Smooth muscle cell (in vitro differentiated cells): Measurements from ENCODE around the gene SPOPL.

DNA sequence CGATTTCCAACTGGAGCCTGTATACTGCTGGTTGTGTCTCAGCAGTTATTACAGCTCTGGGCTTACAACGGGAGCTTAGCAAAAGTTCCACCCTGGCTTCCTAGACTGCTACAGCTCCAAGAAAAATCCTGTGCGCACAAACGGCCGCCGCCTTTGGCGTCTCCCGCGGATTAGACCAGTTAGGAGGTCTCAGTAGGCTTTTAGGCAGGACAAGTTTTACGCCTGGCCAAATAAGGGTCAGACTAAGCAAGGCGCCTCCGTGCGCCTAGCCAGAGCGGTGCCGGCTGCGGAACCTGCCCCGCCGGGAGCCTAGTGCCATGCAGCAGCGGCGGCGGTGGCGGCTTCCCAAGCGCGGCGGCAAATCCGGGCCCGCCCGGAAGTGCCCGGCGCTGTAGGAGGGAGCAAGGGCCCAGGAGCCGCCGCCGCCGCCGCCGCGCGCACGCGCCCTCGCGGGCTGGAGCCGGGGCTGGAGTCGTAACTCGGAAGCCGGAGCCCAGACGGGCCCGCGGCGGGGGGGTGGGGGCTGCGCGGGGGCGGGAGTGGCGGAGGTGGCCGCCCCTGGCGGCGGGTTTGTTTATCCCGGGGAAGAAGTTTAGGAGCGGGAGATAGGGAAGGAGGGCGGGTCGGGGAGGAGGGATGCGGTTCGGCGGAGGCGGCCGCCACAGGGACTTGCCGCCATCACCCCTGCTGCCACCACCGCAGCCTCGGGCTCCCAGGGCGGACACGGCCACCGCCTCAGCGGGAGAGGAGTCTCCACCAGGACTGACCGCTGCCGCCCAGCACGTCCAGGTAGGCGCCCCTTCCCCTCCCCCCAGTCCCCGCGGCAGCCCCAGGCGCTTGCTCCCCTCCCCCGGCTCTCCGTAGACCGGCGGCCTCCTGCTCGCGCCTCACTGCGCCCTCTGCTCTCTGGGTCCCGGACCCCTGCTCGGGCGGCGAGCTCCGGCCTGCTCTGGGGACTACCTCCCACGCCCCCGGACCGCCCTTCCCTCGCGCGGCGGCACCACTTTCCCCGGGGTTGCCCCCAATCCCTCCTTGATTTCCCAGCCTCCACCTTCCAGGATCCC, at the start of gene SPOPL:
Gene SPOPL, plus strand, starts transcription at position 440 of the 1,064 bp plus-strand sequence.
- RAMPAGE, long total RNA, result start-site peak on the plus strand centred at position 638 of the sequence, 75 bp wide, 97 and 61 reads in 2 replicates

DNA sequence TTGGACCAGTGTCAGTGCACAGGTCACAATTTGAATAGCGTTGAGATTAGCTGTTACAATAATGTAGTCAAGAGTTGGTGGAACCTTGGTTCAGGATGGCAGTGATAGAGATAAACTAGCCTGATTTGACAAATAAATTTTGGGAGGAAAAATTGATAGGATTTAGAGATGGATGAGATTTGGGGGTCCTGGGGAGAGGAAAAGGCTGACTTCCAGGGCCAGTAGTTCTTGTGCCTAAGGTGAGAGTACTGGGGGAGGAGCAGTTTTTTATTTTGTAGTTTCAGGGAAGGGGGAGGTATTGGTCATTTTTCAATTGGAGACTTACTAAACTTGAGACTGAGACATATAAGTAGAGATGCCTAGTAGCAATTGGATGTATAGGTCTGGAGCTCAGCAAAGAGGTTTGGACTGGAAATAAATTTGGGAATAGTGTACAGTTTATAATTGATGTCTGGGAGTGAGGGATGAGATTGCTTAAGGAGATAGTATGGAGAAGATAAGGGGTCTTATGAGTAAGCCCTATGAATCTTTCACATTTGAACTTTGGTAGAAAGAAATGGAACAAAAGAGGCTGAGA, 4.9 kb downstream of the SPOPL start:
- RAMPAGE, long total RNA, result no peak

- RAMPAGE, long total RNA, result no peak
These were observed 197.5 kb upstream of the LRP1B start for GRCh38 chr2:142328220-142328777.

DNA sequence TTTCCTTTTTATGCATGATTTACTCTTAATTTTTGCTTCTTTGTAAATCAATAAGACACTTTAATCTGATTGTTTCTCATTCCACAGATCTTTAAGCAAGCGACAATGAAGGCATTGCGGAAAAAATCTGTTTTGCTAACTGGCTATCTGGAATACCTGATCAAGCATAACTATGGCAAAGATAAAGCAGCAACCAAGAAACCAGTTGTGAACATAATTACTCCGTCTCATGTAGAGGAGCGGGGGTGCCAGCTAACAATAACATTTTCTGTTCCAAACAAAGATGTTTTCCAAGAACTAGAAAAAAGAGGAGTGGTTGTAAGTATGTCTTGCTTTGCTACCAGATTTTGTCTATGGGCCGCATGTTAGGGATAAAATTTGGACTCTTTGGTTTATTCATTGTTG, 88.9 kb upstream of the ARHGAP15 start:
- RAMPAGE, long total RNA, result no peak

DNA sequence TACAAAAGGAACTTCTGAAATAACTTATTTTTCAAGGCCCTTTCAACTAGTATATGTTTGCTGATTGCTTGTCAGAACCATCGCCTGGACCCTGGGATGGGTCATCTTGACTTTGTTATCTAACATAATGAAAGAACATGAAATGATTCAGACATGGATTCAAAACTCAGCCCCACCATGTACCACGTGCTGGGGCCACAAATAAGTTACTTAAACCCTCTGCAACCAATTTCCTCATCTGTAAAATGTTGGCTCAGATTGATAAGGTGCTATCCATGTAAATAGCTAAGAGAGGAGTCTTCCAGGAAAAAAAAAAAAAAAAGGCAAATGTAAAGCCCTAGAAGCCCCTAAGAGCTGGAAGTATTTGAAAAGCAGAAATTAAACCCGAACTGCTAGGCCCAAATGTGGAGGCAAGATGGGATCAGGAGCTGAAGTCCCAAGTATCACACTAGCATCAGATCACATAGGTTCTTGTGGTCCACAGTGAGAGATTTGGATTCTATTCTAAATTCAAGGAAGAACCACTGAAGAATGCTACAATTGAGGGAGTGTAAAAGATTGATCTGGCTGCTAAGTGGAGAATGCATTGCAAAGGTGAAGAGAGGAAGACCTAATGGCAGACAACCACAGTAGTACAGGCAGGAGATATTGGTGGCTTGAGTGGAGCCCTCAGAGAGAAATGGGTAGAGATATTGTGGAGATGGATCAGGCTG, 574.6 kb downstream of the ARHGAP15 start:
- RAMPAGE, long total RNA, result no peak

GRCh38 chr2:143793657-143793929, 538.7 kb downstream of the GTDC1 start:
- RAMPAGE, long total RNA, result no peak

GRCh38 chr2:143942651-143942983, 389.7 kb downstream of the GTDC1 start:
- RAMPAGE, long total RNA, result no peak

DNA sequence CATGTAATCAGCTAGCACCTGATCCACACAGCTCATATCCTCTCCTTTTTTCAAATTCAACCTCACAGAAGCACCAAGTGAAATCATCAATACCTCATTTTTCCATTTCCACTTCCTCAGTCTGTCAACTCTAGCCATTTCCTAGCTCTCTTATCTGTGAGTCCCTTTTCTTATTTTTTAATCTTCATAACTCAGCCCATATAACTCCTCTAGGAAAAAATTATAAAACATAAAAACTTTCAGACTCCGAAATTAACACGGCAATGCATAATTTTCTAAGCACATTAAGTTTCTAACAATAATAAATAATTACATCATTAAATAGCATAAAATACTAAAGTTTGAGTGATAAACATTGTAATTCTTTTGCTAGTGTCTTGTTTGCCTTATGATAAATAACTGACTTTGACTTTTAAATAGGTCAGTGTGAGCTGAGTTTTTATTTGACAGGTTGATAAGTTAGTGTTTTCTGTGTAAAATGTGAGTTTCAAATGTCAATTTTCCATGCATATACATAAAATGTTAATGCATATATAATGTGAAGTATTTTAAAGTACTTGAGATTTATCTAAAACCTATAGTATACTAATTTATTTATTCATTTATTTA, 215.0 kb downstream of the GTDC1 start:
- RAMPAGE, long total RNA, result no peak

- RAMPAGE, long total RNA, result no peak
These were observed 7.8 kb downstream of the GTDC1 start for GRCh38 chr2:144324429-144325078.

DNA sequence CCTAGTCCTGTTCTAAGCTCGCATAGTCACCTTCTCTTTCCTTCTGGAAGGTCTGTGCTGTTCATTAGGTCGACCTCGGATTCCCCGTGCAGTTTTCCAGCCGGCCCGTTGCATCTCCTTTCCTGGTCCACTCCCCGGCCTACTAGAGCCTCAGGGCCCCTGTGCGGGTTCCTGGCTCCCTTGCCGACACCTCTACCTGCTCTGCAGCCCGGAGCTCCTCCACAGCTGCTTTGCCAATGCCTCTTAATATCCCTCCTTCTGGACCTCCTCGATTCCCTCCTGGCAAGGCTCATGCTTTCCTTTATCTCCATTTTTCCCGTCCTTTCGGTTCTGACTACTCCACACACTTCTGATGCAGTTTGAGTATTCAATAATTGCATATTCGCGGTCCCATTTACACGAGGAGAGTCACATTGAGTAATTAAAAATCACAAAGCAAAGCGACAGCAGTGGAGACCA, 565 bp upstream of the GTDC1 start:
- RAMPAGE, long total RNA, result no peak

DNA sequence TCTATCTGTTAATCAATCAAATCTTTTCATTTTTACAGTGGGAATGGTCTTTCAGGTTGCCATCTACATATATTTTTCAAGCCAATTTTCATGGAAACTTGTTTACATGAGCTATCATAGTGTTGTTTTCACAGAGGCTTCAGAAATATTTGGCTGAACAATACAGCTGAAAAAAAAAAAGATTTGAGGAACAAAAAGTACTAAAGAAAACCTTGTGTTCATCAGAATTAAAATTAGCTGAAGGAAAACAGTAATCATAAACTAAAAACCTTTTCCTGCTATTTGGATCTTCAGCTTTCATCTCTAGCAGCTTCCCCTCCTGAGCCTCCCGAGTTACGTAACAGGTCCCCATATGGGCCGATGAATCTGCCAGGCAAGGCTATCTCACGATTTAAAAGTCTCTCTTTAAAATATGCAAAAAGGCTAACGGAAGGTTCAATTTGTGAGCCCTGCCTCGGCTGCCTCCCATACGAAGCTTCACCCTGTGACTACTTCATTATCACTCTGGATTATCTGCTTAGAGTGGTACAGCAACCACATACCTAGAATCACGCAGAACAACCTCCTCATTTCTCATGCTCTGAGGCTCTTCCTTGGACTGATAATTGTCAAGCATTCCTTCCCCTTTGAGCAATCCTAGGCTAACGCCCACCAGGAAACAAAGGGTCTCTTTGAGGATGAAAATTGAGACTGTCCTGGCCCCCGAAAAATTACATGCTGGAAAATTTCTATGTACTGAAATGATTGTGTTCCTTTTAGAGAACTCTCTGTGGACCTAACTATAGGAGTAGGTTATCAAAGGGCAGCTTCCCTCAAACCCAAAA, 40.1 kb upstream of the GTDC1 start:
- RAMPAGE, long total RNA, result no peak

DNA sequence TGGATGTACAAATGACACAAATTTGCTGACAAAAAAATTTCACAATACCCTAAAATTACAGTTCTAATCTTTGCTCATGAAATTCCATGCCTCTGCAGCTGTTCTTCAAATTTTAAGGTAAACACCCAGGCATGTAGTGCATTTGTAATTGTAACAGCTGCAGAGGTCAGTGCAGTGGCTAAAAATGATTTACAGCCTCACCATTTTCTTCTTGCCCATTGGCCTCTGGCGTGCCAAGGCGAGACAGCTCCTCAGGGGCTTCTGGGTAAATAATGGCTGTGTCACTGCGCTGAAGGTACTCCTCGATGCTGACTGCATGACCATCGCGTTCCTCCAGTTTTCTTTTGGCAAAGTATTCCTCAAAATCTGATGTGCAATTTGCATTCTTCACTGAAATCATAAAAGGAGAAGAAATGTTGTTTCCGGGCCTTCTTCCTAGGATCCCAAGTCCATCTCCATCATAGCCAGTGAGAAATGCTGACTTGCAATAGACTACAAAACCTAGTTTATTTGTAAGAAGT, 72.4 kb upstream of the GTDC1 start:
- RAMPAGE, long total RNA, result no peak

- RAMPAGE, long total RNA, result no peak
These were observed 92.4 kb upstream of the GTDC1 start for GRCh38 chr2:144424346-144425566.

- RAMPAGE, long total RNA, result no peak
These were observed 64.0 kb downstream of the ZEB2 start for GRCh38 chr2:144455804-144456490.

DNA sequence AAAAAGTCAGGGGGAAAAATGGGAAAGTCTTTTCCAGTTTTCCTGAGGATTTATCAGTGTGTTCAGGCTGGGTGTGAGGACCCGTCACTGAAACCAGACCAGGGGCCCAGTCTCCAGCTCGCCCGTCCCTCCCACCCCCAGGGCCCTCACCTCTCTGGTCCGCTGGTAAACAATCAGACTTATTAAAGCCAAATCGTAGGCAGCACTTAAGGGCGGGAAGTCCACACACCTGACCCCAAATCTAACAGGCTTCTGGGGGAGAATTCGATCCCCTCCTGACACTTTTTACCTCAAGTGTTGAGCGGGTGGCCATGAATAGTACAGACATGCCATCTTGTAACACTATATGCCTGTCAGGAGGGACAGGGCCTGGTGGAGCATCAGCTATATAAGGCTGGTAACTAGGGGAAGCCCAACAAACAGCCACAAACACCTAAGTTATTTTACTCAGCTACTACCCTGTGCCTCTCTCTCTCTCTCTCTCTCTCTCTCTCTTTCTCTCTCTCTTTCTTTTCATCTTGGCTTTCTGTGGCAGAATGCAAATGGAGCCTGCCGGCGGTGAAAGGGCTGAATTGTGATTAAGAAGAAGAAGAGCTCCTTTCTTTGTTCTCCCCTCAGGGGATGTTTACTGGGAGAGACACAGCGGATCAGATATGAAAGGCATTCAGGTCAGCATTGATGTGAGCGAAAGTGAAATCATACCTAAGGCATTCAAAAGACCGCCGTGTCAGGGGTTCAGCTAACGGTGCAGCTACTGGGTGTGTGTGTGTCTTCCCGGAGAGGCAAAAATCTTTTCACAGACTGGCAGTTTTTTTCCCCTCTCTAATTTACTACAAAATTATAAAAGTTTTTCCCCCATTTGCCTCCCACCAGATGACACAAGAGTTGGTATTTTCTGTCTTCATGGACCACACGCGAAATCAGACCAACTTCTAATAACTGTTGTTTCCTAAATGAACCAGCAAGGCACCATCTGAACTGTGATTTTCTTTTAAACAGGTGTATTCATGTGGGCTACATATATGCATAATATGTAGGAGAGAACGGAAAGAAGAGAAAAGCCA, 9.4 kb downstream of the ZEB2 start:
- RAMPAGE, long total RNA, result no peak

DNA sequence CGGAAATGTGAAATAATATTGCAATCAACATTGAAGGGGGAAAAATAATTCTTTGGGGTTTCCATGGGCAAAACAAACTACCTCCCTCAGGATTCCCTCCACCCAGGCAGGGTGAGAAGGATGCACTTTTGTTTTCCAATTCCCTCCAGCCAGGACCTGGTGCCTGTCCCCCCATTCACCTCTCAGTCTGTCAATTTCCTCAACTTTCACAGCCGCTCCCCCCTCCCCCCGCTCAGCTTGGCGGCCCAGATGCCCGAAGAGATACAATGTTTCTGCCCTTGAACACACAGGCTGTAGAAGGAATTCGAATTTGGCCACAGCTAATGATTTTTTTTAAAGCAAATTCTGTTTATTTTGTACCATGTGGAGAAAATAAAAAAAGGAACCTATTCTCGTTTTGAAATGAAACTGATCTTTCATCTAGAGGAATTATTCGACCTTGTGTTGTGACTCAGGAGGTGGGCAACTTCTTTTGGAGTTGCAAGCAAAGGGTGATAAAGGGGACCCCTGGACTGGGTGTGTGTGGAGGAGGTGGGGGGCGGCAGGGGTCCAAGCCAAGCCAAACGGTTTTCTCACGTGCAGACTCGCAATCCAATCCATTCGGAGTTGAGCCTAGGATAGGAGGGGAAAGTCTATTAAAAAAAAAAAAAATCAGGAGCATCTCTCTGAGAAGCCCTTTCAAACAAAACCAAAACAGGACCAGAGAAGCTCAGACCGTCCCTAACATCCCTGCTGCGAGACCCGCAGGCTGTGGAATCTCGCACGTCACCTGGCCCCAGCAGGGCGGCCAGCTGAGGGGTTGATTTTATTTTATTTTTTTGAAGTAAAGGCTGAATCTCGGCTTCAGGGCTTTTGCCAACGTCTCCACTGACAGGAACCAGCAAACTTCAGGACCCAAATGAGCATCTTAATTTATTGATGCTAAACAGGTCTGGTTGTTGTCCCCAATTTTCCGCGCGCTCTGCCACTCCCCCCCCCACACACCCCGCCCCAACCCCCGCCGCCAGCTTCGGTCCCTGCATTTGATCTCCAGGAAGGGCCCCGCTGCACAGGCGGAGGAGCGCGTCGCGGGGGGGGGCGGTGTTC, 3.6 kb upstream of the ZEB2 start:
- RAMPAGE, long total RNA, result no peak

DNA sequence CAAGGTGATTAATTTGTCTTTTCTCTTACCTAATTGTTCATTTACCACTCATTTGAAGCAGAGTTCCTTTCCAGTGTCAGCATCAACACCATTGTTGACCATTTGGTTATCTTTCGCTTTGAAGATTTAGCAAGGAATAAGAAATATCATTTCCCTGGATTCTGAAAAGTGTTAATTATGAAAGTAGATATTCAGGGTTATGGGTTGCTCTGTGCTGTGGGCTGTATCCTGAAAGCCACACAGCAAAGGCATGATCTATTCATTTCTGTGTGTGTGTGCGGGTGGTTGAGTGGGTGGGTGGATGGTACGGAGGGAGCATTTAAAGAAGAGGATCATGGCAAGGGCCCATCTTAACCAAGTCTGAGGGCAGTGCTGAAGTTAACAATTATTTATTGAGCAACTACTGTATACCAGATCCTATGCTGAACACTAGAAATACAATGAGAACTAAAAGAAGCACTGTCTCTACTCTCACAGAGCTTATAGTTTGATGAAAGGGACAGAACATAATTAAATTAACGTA, 178.2 kb upstream of the ZEB2 start:
- RAMPAGE, long total RNA, result no peak

- RAMPAGE, long total RNA, result no peak
These were observed 895.9 kb upstream of the ZEB2 start for GRCh38 chr2:145415754-145416225.

- RAMPAGE, long total RNA, result no peak
These were observed 133.7 kb upstream of the ACVR2A start for GRCh38 chr2:147711041-147711531.

- RAMPAGE, long total RNA, result no peak
These were observed 429 bp downstream of the ACVR2A start for GRCh38 chr2:147845347-147845568.